Sternocleidomastoid (tissue), 1 donor: ENCODE measurements around a stretch of chr5.

- PRO-cap = no peak
Observed at GRCh38 chr5:44646015-44646454, 162.7 kb upstream of the MRPS30 start.

GRCh38 chr5:44809295-44810213 lies 807 bp downstream of the MRPS30 start:
- PRO-cap = bidirectional peak, plus-strand start at chr5:44809573, minus-strand start at chr5:44809535; unidirectional peak, minus-strand start at chr5:44809788

DNA sequence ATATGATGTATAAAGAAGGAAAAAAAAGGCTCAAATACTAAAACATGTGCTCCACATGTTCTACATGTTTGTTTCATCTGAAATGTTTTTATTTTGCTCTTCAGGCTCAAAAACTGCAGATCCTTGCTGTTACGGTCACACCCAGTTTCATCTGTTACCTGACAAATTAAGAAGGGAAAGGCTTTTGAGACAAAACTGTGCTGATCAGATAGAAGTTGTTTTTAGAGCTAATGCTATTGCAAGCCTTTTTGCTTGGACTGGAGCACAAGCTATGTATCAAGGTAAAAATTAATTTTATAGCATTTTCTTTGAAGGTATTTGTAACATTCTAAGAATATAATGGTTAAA lies 4.2 kb downstream of the MRPS30 start:
- PRO-cap = no peak

DNA sequence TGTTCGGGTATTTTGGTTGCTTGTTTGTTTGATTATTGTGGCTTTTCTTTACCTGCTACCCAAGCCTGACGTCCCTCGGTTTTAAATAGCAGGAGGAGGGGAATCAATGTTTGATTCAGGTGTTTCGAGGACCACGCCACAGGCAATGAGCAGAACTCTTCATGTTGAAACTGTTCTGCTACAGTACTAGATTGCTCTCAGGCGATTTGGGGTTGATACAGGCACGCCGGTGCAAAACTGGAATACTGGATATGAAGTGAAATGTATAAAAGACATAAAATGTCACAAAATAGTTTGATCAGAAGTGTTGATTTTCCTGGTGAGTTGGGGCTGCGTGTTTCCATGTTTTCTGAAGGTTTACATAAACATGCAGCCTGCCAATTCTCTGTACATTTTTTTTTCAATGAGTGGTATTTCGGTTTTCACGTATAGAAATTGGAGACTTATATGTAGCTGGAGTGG lies 1.8 kb downstream of the PARP8 start:
- PRO-cap = bidirectional peak, plus-strand start at position 113 of the sequence, minus-strand start outside the sequence

- PRO-cap = no peak
Observed at GRCh38 chr5:50964336-50964758, 297.9 kb downstream of the PARP8 start.

DNA sequence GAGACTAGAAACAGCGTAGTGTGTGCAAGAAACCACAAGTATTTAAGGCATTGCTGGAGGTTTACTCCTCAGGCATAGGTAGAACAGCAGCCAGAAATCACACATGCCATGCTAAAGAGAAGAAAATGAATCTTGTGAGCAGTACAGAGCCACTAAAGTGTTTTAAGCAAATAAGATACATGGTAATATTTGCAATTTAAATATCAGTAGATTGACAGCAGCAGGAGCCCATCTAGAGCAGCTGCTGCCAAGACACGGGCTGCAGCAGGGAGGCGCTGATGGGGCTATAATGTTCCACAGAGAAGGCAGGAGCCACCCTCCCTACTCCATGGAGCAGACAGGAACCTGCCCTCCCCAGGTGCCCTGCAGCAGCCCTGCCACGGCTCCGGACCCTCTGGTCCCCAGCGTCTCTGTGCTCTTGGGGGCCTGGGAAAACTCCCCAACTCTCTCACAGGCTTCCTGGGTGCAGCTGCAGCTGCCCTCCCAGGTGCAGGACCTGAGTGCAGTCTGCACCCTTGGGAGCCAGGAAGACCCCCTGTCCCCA lies 224.1 kb upstream of the ISL1 start:
- PRO-cap = unidirectional peak, minus-strand start at position 268 of the sequence

DNA sequence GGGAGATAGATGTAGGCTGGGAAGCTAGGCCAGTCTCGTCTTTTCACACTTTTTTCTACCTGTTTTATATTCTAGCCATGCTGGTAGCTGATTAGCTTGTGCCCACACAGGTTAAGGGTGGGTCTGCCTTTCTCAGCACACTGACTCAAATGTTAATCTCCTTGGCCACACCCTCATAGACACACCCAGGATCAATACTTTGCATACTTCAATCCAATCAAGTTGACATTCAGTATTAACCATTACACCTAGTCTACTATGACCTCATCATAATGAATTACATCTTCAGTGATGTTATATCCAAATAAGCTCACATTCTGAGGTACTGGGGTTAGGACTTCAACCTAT lies 42.3 kb upstream of the ITGA1 start:
- PRO-cap = no peak

- PRO-cap = no peak
Observed at GRCh38 chr5:52822399-52822984, 34.8 kb downstream of the ITGA1 start.

GRCh38 chr5:52888361-52888921 lies 100.7 kb upstream of the ITGA2 start:
- PRO-cap = no peak

- PRO-cap = no peak
Observed at GRCh38 chr5:52909947-52910577, 79.1 kb upstream of the ITGA2 start.

GRCh38 chr5:52922299-52922985 lies 66.7 kb upstream of the ITGA2 start:
- PRO-cap = no peak

- PRO-cap = no peak
Observed at GRCh38 chr5:52987569-52988273, 1.4 kb upstream of the ITGA2 start.

DNA sequence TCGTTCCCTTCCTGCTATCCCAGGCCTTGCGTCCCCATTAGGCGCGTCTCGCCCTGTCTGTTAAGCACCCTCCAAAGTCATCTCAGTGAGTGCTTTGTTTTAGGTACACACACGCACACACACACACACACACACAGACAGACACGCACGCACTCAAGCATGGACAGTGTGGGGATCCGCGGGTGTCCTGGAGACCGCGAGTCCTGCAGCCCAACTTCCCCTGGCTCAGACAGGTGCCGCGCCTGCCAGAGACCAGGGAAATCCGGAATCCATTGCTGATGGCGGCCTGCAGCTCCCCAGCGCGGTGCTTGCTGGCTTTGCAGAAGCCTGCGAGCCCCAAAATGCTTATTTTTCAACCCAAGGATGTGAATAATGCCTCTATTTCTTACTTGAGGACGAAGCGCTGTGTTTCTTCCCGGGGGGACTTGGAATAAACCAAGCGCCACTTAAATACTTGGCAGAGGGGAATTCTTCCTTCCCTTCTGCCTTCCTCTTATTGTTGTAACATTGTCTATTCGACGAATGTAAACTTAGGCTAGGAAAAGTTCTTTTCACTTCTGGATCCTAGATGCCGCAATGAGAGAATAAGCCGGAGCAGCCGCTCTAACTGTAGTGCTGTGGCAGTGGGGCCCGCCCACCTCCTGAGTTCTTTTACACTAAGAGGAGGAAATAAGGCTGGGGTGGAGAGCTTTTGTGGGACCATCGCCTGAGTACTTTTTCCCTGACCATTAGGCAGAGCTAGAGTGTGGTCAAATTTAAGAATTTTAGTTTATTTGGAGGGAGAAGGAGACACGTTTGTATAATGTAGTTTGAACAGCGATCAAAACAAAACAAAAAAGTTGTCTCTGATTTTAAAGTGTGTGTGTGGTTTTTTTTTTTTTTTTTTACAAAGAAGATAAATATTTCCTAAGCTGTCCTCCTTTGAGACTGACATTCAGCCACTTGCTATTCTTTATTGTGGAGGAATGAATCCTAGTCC lies 838 bp downstream of the ITGA2 start:
- PRO-cap = no peak

DNA sequence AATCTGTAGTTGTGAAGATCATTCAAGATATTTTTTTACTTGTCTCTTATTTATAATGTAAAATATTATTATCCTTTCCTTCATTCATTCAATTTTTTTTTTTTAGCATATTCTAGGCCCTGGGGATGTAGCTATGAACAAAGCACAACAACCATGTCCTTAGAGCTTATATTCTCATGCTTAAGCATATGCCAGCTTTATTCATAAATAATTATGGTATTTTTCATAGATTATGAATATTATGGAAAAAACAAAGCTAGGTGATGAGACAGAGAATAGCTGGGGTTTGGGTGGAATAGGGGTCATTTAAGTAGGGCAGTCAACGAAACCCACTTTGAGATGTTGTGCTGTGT lies 55.7 kb downstream of the NDUFS4 start:
- PRO-cap = no peak

GRCh38 chr5:54178125-54178710 lies 132.2 kb downstream of the ARL15 start:
- PRO-cap = no peak

DNA sequence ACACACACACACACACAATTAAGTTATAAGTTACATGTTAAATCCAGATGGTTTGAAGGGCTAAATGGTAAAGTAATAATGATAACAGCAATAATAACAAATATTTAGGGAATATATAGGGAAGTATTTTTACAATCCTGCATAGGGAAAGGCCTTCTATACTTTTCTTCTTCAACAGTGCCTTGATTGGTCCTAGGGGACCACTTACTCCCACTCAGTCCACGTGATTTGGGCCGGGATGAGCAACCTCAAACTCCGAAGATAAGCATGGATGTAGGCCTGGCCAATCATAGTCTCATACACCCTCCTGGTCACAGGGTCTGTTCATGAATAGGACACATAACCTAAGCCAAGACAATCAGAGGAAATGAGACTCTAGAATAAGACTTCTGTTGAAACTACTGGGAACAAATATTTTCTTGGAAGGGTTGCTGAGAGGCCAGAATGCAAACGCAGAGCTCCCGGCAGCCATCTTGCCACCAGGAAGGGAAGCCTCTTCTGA lies 68.2 kb downstream of the ARL15 start:
- PRO-cap = no peak

DNA sequence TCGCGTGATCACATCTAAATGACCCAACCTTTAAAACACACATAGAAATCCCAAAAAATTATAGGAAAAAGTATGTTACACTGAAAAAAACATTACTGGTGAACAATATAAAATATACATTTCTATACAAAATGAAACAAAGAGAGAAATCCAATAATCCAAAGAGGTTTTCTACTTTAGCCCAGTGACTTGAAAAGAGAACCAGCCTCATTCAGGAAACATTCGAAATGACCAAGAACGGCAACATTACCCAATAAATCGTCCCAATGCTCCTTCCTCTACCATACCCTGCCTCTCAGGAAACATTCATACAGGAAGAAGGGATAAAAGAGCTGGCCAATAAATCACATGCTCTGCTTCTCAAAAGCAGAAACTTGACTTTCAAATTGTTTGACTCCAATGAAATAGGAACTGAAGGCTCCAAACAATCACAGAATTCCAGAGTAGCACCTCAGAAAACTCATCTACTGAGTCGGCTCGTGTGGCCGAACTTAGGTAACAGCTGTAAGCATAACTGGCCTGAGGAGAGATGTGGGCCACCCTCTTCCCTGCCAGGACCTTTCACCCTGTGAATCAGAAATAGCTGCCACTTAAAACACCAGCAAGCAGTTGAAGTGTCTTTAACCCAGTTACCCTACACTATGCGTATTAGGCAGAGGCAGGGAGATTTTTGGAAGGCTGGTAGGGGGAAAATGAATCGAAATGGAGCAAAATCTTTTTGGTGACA lies 14.7 kb downstream of the ARL15 start:
- PRO-cap = no peak

GRCh38 chr5:54303728-54304182 lies 6.6 kb downstream of the ARL15 start:
- PRO-cap = no peak

DNA sequence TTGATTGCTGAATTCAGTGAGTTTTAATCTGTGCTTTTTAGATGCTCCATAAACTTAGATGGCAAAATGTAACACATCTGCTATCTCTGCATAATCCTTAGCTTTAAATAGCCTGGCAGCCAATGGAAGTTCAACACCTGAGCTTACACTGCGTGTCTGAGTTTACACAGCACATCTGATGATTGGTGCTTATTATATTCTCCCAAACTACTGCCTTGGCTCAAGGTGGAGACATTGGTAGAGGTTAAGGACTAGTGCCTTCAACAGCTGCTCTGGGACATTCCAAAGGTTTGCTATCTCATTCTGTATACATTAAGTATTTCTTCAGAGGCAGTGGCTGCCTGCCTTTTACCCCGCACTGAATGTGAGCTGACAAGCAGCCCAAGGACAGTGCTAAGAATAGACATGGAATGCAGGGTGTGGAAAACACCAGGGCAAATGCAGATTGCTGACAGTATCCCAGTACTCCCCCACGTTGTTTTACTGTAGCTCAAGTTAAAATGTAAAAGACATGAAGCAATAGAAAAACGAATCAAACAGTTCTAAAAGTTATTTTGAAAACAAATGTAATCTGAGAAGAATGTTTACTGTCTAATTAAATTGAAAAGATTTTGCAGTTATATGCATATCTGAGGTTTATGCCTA lies 1.6 kb downstream of the HSPB3 start:
- PRO-cap = no peak

DNA sequence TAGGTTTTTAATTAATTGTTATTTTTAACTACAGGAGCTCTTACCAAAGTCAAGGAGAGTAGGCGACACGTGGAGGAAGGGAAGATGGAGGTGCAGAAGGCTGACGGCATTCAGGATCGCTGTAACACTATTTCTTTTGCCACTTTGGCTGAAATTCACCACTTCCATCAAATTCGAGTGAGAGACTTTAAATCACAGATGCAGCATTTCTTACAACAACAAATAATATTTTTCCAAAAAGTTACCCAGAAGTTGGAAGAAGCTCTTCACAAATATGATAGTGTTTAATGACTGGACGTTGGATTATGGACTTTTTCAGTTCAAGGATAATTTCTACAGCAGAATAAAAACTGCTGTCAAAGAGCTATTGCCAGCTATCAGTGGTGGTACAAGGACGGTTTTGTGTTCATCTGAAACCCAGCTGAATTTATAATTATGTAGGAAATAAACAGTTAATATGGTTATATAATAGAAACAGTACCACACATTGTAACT lies 25.6 kb downstream of the SNX18 start:
- PRO-cap = no peak